GM19239 (cell line): ENCODE results near the genes TRAF3 and COA8.

DNA sequence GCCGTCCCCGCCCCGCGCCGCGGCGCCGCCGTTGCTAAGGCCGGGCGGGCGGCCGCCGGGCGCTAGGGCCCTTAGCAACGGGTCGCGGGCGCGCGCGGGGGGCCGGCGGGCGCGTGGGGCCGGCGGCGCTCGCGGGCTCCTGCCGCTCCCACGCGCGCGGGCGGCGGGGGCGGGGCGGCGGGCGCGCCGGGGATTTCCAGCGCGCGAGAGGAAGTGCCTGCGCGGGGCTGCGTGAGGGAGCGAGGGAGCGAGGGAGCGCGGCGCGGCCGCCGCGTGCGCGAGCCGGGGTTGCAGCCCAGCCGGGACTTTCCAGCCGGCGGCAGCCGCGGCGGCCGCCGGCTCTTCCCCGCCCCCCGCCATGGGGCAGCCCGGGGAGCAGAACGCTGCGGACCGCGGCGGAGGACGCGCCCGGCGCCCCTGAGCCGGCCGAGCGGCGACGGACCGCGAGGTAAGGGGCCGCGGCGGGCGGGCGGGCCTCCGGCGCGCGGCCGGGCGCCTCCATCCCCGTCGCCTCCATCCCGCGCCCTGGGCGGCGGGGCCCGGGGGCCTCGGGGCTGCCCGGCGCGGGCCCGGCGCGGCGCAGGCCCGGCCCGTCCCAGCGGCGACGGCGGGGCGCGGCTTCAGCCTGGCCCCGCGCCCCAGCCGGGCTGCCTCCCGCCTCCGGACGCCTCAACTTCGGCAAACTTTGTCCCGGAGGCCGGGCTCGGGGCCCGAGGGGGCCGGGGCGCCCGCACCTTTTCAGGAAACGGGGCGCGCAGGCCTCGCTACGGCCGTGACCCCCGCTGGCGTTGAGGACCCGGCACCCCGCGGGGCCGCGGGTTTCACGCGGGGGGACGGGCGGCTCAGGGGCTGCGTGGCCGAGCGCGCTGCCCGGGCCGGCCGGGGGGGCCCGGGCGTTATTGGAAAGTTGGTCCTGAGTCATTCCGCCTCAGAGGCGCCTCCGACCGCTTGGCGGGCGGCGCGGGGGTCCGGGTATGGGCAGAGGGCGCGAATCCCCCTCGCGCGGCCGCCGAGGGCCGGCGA lies at the start of gene TRAF3:
Gene TRAF3, plus strand, starts transcription at position 222 of the 1,023 bp plus-strand sequence.
- RRBS: 1% methylated on average over 129 of the region's 181 CpGs

DNA sequence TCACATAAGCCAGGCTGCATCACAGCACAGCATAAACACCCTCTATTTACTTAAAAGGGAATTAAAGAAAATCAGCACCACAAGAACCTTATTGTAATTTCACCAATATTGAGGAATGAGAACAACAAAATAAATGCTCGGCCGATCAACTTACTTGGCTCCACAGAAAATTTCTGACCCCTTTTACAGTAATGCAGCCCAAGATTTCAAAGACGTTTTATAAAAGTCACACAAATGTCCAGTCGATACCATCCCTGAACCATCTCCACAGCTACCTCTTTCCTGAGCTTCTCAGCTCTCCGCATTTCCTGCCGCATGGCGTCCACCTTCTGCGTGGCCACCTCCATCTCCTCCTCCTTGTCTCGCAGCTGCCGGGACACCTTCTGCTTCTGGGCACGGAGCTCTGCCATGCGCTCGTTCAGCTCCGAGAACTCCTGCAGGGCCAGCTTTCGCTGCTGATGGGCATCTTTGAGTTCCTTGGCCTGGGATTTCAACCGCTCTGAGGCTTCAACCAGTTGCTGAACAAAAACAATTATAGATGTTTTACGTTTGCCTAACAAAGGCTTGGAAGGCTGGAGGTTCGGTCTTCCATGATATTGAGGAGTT lies 49.3 kb downstream of the AMN start:
- RRBS: no CpG with 5 or more reads among the region's 18 CpGs

GRCh38 chr14:102994380-102995056 lies 62.8 kb downstream of the CDC42BPB start:
- RRBS: no CpG with 5 or more reads among the region's 11 CpGs

GRCh38 chr14:103055704-103056200 lies 1.6 kb downstream of the CDC42BPB start:
- RRBS: no CpG with 5 or more reads among the region's 10 CpGs

DNA sequence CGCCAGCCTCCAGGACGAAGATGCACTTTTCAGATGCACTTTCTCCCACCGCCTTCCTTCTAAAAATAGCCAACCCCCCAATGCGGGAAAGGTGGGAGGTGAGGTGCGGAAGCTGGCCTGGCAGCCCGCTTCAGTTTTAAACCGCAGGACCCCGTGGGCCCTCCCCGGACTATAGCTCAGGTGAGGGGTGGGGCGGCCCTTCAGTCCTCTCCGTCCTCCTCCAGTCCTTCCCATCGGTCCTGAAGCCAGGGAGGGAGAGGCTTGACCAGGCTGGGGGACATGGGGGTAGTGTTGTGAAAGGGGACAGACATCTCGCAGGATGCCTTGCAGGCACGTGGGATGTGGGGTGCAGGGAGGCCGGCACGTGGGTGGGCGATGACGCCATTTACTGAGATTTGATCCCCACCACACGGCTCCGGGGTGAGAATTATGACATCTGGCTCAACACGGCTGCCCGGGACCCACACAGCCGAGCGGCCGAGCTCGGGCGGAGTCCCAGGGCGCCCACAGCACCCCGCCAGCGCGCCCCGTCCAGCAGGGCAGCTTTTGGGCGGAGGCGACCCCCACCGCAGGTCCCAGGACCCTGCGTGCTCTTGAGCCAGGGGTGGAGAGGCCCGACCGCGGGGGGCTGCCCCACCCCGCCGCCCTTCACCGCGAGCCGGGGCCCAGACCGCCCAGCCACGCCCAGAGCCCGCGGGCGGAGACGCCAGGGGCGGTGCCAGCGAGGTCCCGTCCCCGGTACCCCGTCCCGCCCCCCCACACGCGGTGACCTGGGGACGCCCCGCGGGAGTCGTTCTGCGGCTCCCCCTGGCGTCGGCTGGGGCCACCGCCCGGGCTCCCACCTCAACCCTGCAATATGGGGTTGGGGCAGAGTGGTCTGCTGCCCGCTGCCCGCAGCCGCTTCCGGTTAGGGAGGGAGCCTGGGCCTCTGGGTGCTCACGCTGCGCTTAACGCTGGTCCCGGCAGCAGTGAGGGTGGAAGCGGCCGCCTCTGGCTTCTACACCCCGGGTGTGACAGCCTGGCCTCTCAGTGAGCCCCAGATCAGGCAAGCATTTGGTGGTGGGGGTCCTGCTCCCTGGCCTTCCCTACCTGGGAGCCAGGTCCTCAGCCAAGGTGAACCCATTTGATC lies 3.2 kb upstream of the EXOC3L4 start:
- RRBS: 3% methylated on average over 32 of the region's 78 CpGs

GRCh38 chr14:103107997-103108594 lies 13.6 kb downstream of the EXOC3L4 start:
- RRBS: no CpG with 5 or more reads among the region's 26 CpGs

- RRBS: no CpG with 5 or more reads among the region's 20 CpGs
Observed at GRCh38 chr14:103225091-103225603, 101.9 kb downstream of the TNFAIP2 start.

DNA sequence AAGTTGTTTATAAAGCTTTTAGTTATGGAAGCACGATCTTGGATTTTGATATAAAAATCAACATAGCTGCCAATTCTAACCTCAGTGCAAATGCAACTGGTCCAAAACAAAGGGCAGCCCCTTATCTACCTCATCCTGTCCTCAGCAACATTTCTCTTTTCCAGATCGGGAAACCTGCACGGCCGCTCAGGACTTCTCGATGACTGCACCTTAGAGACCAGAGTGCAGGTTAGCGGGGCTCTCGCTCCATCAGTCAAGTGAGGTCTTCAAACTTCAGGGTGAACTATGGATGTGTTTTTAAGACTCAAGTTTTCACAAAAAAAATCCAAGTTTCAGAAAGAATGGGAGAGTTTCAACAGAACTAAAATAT lies 1.5 kb upstream of the EIF5 start:
- RRBS: no CpG with 5 or more reads among the region's 7 CpGs

DNA sequence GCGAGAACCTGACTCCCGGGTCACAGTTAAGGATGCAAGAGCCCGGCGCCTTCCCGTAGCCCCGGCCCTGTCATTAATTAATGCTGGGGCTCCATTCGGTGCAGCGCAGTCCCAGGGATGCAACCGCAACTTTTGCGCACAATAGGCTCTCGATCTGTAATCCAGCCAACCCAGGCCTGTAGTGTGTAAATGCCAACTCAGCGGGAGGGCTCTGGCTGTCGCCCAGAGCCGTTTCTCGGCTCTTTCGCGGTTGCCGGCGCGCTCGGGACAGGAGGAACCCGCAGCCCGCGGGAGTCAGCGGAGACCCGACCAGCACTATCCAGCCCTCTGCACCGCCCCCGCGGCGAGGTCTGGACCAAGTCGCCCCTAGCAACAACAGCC lies 296 bp upstream of the MARK3 start:
- RRBS: no CpG with 5 or more reads among the region's 31 CpGs

GRCh38 chr14:103503988-103504450 lies 18.6 kb downstream of the CKB start:
- RRBS: no CpG with 5 or more reads among the region's 1 CpG

DNA sequence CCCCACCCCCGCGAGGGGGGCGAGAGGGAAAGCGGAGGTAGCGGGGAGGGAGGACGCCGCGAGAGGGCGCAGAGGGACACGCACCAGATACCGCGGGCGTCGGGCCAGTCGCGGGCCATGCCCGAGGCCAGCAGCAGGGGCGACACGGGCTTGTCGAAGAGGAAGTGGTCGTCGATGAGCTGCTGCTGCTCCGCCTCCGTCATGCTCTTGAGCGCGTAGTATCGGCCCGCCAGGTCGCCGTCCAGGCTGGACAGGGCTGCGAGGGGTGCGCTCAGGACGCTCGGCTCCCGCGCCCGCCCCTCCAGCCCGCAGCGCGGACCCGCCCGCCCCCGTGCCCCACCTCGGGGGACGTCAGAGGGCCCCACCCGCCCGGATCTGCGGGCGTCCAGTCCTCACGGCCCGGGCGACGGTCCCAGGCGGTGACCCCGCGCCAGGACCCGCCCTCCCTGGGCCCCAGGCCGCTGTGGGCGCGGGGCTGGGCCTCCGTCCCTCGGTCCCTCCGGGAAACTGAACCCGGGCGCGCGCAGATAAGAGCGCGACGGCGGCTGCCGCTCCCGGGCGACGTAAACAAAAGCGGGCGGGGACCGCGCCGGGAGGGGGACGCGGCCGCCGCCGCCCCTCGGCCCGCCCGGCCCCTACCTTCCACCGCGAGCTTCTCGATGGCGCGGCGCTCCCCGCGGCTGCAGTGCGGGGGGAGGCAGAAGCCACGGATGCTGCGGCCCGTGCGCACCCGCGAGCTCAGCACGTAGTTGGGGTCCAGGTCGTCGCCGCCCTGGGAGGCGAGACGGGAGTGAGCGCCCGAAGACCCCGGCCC lies 1.2 kb downstream of the CKB start:
- RRBS: 3% methylated on average over 30 of the region's 112 CpGs

DNA sequence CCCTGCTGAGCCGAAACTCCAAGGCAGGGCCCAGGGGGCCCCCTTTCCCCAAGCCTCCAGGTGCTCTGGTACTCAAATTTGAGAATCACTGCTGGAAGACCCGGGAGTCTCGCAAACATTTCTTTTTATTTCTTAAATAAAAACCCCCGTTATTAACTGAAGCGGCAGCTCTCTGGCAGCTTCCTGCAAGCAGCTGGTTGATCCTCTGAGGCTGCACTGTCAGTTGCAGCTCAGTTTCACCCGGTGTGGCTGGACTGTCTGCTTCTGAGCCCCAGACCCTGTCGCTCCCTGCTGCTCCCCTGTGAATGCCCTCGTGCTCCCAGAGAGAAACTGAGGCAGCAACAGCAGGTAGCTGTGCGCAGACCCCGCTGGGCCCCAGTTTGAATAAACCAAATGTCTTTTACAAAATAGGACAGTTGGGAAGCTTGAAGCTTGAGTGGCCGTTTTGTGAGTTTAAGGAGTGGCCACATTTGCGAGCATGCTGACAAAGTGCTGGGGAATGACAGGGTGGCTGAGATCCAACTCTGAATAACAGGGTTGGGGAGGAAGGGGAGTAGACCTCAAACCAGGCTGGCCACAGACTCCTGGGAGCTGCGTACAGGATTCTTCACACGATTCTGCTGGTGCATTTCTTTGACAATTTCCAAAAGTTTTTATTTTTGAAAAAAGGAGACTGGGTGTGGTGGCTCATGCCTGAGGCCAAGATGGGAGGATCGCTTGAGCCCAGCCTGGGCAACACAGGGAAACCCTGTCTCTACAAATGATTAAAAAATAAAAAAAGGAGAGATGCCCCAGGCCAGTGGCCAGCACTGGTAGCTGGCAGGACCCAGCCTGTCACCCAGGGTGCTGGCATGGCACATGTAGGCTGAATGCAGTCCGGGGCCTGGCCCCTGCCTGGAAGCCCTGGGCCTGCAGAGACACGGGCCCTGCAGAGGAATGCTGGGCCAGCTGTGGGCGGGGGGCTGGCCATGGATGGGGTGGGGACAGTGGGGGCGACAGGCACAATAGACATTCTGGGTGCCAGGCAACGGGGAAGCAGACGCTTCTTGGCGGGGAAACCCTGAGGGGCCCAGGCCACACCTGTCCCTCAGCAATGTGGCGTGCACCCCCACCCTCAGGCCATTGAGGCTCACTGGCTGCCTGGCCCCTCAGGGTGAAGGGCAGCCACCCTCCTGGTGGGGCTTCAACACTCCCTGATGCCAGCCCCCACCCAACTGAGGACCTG lies 11.6 kb downstream of the TRMT61A start:
- RRBS: no CpG with 5 or more reads among the region's 23 CpGs

GRCh38 chr14:103559441-103560279 lies 2.8 kb downstream of the BAG5 start:
- RRBS: no CpG with 5 or more reads among the region's 14 CpGs

- RRBS: 2% methylated on average over 14 of the region's 58 CpGs
Observed at GRCh38 chr14:103561781-103562511, 511 bp downstream of the BAG5 start.

DNA sequence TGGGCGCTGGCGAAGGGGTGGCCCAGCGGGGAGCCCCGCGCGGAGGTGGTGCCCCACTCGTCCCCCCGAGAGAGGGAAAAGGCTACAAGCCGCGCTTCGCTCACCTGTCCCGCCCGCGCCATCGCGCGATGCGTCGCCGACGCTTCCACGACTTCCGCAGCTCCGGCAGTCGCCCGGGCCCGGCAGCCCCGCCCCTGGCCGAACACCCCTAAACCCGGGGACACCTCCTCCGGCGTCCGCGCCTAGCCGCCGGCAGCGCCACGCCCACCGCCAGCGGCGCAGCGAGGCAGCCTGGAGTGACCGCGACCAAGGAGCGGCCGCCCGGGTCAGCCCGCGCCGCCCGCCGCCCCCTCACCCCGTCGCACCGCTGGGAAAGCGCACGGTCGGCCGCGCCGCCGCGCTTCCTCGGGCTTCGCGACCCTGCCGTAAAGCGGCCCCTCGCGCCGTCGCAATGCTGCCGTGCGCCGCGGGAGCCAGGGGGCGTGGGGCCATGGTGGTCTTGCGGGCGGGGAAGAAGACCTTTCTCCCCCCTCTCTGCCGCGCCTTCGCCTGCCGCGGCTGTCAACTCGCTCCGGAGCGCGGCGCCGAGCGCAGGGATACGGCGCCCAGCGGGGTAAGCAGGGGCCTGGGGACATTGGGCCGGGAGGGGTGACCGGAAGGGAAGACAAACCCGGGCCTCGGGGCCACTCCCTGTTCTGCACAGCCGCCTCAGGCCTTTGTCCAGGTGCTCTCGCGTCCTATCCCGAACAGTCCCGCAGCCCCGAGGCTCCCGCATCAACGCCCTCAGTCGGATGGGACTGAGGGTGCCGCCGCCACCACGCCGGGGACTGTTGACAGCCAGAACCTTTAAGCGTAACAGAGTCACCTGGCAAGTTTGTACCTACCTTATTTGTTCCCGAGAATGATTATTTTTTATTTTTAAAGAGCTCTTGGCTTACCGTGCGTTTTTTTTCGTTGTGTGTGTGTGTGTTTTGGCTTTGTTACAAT lies at the start of gene COA8:
Gene COA8, plus strand, starts transcription at position 449 of the 987 bp plus-strand sequence.
- RRBS: 1% methylated on average over 22 of the region's 116 CpGs

DNA sequence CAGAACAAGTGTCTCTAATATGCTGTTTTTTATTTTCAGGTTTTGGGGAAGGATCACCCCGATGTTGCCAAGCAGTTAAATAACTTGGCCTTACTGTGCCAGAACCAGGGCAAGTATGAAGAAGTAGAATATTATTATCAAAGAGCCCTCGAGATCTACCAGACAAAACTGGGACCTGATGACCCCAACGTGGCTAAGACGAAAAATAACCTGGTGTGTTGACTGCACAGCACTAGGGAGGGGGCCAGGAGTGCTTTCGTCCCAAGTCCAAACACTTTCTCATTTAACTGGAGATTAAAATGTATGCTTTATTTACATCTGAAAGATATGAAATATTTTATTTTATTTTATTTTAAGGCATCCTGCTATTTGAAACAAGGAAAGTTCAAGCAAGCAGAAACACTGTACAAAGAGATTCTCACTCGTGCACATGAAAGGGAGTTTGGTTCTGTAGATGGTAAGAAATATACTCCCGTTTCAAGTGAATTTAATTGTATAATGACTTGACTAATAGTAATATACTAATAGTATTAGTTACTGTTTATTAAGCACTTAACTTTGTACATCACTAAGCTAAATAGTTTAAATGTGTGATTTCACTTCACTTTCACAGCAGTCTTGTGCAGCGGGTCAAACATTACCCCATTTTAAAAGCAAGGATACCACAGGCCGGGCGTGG lies 42.1 kb downstream of the XRCC3 start:
- RRBS: no CpG with 5 or more reads among the region's 10 CpGs

DNA sequence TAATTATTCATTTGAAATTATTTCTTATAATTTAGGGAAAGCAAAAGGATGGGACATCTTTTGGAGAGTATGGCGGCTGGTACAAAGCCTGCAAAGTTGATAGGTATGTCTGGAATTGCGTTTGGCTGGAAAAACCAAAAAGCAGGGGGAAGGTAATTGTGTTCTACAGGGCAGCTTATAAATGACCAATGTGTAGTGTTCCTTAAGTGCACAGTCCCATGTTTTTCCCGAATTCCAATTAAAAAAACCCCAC lies 39.7 kb downstream of the XRCC3 start:
- RRBS: no CpG with 5 or more reads among the region's 3 CpGs

DNA sequence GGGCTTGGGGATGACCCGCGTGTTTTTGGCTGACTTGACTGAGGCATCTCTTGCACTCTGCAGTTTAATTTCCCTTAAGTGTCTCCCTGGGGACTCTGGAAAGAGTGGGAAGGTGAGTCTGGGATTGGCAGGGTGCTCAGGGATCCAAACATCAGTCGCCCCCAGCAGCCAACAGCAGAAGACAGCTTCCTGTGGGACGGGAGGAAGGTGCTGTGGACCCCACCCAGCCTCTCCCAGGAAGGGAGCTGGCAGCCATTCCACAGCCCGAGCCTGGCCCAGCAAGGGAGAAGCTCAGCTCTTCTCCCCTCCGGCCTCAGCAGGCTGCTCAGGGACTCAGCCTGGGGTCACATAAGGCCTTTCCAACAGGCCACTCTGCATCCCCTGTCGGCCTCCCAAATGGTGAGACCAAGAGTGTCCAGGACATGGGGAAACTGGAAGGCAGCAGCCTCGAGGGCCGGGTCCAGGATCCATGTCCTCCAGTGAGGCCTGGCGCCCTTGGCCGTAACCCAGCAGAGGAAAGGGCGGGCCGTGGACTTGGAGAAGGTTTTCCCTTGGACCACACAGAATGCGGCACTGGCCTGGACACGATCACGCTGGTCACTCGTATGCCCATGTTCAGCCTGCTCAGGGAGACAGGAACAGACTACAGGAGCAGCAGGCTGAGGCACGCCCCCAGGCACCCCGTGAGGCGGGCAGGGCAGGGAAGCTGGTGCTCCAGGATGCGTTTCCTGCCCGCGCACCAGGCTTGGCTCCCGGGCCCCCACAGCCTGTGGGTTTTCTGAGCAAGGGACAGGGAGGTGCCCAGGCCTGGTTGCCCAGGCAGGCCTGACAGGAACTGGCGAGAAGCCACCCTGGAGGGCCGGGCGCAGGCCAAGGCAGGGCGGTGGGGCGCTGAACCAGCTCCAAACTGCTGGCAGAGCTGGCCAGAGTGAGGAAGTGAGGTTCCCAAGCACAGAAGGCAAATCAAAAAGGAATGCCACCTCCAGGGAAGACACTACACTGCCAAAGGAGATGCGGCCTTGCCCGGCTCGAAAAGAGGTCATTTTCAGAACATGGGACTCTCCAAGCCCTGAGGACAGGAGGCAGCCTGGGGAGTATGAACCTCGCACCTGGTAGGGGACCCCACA lies 3.4 kb downstream of the XRCC3 start:
- RRBS: no CpG with 5 or more reads among the region's 33 CpGs

GRCh38 chr14:103728419-103729184 lies 13.0 kb downstream of the ZFYVE21 start:
- RRBS: no CpG with 5 or more reads among the region's 22 CpGs

DNA sequence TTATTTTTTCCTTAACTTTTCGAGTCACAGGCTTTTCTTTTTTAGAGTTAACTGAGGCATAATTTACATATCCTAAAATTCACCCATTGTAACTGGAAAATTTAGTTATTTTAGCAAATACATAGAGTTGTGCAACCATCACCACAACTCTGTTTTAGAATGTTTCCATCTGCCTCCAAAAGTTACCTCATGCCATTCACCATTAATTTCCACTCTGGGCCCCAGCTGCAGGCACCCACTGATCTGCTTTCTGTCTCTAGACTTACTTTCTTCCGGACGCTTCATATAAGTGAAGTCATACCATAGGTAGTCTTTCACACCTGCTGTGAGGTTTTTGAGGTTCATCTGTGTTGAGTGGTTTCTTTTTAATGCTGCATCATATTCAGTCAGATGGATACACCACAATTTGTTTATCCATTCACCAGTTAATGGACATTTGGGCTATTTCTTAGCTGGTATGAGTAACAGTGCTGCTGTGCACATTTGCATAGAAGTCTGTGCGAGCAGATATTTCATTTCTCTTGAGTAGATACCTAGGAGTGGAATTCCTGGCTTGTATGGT lies 48.1 kb downstream of the ZFYVE21 start:
- RRBS: no CpG with 5 or more reads among the region's 4 CpGs